Renal cortical epithelial cell (primary cell): ENCODE data around the gene PSMA7.

GRCh38 chr20:59826502-59827478 is 106.6 kb downstream of the SYCP2 start:
- RRBS: 91% methylated on average over 2 of the region's 13 CpGs

DNA sequence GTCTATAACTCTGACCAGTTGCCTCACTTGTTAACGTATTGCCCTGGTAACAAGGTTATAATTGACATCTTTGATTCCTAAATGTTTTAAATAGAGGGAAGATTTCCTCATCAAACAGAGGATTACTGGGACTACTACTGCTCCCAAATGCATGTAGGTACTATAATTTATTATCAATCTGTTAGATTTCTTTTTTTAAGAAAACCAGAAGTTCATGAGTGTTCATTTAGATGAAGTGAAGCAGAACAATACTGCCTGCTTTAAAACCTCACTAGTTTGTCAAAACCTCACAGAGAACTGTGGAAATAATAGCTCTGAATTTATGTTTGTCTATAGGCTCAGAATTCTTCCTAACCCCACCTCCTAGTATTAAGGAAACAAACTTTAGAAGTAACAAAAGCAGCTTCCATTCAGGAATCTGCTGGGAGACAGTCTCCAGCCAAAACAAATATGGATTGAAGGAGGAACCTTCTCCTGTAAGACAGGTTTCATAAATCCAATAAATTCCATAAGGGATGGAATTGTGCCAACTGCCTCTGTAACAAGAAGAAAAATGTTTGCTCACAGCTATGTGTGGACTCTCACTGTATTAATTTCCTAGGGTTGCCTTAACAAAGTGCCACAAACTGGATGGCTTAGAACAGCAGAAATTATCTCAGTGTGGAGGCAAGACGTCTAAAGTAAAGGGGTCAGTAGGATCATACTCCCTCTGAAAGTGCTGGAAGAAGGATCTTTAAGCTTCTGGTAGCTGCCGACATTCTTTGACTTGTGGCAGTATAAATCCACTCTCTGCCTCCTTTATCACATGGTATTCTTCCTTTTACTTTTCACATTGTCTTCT is 7.6 kb downstream of the SYCP2 start:
- RRBS: no CpG with 5 or more reads among the region's 3 CpGs

DNA sequence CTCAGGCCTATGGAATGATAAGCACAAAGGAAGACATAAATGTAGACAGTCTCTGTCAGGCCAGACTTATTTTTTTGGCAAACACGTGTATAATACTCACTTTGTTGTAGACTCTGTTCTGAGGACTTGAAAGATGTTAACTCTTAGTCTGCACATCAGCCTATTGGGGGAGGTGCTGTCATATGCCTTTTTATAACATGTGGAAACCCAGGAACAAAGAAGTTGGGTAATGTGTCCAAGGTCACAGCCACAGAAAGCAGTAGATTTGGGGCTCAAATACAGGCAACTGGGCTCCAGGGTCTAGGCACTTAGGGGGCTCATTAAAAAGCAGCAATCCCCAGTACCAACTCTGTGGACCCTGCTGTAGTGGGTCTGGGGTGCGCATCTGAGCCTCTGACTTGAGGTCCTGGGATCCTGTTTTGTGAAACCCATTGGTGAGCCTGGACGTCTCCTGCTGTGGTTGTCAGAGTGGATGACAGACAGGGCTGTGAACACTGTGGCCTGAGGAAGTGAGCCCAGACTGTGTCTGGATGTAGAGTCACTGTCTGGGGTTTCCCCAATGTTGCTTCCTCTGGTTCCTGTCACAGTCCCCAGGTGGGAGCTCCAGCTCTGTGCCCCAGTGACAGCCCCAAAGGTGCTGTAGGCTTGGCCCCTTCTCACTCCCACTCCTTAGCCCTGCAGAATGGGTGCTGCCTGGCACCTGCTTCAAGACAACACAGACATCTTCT is 50.1 kb downstream of the CDH26 start:
- RRBS: no CpG with 5 or more reads among the region's 3 CpGs

DNA sequence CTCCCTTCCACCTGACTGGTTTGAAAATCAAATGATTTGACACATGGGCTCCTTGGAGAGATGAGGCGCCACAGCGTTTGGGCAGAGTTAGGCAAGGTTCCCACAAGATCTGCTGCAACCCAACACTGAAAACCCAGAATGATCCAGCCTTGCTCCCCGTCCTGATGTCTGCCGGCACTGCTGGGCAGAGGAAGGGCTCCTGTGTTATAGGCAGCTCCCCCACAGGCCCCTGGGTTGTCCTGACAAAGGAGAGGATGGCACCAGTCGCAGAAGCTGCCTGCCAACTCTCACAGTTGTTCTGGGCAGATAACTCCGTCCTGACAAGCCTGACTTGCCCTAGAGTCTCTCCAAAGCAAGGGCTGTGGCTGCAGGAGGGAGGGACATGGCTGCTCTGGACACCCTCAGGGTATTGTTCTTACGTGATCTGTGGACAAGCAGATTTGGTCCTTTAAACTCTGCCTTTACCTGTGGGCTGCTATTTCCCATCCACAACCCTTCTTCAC is 243.8 kb downstream of the CDH26 start:
- RRBS: no CpG with 5 or more reads among the region's 7 CpGs

GRCh38 chr20:61252624-61253612 is 857 bp downstream of the CDH4 start:
- RRBS: 1% methylated on average over 67 of the region's 133 CpGs

- RRBS: no CpG with 5 or more reads among the region's 4 CpGs
Observed at GRCh38 chr20:61492644-61493181, 240.7 kb downstream of the CDH4 start.

GRCh38 chr20:61959373-61959572 is 106.4 kb downstream of the TAF4 start:
- RRBS: no CpG with 5 or more reads among the region's 5 CpGs

DNA sequence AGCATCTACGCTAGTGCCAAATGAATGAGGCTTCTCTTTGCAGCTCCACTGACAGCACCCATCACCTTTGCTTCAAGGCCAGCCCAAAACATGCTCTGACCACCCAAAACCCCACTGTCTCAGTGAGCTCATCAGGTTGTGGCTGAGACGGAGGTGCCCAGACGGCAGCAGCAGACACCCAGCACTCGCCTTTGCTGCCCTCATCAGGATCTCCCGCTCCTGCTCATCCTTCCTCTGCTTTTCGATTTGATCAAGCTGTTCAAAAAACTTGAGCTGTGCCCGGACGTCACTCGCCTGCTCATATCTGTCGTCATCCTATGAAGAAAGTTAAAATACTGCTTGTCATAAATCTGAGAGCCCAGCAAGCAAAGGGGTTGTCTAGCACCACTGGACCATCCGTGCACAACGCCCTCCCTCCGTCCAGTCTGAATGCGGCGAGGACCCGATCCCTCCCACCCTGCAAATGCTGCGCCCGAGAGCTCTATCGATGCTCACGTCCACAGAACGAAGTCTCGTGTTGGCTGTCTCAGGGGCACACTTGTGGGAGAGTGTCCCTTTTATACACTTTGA is 66.8 kb downstream of the TAF4 start:
- RRBS: no CpG with 5 or more reads among the region's 22 CpGs

GRCh38 chr20:62119535-62120275 is 2.6 kb upstream of the LSM14B start:
- RRBS: no CpG with 5 or more reads among the region's 11 CpGs

GRCh38 chr20:62129675-62130063 is 7.4 kb downstream of the LSM14B start:
- RRBS: no CpG with 5 or more reads among the region's 7 CpGs

DNA sequence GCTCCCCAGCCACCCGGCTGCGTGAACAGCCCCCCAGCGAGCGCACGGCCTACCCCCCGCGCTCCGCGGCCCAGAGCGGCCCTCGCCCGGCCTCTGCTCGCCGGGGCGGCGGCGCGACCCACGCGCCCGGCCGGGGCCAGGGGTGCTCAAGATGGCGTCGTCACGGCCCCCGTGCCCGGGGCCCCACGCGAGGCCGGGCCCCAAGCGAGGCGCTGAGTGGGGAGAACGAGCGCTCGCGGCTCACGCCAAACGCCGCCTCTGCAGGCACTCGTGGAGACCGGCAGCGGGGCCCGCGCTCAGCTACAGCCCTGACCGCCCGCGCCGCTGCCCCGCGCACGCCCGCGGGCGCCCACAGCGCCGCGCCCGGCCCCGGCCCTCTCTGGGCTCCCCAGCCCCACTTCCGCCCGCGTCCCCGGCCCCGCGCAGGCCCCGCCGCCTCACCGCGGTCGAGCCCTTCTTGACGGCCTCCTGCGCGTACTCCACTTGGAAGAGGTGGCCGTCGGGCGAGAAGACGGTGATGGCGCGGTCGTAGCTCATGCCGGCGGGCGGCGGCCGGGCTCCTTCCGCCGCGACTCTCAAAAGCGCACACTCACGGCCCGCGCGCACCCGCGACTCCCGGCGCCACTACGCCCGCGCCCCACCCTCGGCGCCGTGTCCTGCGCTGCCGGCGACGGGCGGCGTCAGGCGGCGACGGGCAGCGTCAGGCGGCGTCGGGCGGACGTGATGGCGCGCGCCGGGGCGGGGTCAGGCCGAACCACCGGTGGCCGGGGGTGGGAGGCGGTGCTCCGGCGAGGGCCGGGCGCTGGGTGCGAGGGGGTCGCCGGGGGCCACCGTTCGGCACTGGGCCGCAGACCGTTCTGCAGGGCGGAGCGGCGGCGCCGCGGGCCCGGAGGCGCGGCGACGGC is at the start of gene PSMA7:
Gene PSMA7 (minus strand): TSS at position 628 of the 905 bp plus-strand sequence.
- RRBS: 1% methylated on average over 94 of the region's 149 CpGs

DNA sequence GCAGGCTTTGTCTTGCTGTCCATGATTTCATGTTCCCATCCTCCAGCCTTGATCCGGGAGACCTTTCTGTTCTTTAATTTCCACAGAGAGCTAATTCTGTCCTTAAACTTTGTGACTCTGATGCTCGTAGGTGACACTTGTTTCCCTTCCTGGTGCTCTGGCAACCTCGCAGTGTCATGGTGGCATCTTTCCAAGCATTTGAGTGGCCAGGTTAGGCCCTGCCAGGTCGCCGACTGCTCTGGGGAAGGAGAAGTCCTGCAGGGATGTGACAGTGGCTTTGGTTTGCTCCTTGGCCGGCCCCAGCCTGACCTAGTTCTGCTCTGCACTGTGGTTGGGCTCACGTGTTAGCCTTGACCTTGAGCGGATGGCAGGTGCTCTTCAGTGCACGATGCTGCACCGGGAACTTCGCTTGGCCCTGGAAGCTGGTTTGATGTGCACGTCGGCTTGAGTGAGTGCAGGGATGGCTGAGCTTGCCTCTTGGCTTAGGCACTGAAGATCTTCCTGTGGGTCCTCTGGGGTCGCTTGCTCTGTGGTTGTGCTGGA is 8.5 kb downstream of the OSBPL2 start:
- RRBS: 0% methylated on average over 3 of the region's 14 CpGs

GRCh38 chr20:62307502-62308244 is 4.9 kb downstream of the ADRM1 start:
- RRBS: 50% methylated on average over 5 of the region's 41 CpGs

GRCh38 chr20:62355150-62356214 is 11.6 kb downstream of the LAMA5 start:
- RRBS: no CpG with 5 or more reads among the region's 26 CpGs

DNA sequence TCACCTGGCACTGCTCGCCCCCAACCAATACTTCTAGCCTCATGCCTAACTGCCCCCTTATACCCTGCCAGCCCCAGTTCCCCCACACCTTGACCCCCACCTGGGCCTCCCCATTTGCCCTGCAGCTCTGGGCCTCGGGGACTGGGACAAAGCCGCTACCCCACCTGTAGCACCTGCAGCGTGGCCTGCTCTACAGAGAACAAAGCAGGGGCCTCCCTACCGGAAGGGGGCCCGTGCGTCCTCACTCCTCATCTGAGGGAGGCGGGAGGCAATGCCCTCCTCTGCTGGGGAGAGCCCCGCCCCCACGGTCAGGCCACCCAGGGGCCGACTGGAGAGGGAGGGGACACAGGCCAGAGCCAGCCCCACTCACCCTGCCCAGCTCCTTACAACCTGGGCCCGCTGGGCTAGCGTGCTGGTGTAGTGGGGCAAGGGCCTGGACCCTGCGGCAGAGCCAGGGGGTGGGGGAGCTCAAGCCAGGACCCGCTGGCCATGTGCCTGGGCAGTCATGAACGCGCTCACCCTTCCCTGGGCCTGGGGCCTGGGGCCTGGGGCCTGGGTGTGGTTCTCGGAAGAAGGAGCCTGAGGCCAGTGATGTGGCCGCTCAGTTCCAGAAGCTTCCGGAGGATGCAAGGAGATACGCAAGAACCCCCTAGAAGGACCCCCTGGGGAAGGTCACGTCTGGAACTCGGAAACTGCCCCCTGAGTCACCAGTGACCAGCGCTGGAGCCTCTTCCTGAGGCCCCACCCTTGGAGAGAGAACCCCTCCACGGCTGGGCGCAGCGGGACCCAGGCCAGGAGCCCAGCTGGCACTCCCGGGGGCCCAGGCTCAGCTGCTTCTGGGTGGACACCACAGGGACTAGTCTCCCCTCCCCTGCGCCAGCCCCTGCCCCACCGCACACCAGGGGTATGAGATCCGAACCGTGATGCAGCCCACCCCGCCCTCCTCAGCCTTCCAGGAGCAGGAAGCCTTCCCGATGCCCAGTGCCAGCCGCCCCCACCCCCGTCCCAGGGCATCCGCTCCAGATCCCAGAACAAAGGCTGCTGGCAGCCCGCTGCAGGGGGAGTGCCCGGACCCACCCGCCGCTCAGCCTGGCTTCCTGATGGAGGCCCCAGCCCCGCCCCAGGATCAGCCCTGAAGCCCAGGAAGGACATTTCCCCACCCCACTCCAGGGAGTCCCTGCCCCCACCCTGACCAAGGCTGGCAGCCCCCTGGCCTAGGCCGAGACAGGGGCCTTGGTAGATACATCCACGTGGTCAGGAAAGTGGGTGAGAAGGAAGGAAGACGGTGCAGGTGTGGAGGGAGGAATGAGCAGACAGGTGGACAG is 7.7 kb downstream of the LAMA5 start:
- RRBS: no CpG with 5 or more reads among the region's 45 CpGs

DNA sequence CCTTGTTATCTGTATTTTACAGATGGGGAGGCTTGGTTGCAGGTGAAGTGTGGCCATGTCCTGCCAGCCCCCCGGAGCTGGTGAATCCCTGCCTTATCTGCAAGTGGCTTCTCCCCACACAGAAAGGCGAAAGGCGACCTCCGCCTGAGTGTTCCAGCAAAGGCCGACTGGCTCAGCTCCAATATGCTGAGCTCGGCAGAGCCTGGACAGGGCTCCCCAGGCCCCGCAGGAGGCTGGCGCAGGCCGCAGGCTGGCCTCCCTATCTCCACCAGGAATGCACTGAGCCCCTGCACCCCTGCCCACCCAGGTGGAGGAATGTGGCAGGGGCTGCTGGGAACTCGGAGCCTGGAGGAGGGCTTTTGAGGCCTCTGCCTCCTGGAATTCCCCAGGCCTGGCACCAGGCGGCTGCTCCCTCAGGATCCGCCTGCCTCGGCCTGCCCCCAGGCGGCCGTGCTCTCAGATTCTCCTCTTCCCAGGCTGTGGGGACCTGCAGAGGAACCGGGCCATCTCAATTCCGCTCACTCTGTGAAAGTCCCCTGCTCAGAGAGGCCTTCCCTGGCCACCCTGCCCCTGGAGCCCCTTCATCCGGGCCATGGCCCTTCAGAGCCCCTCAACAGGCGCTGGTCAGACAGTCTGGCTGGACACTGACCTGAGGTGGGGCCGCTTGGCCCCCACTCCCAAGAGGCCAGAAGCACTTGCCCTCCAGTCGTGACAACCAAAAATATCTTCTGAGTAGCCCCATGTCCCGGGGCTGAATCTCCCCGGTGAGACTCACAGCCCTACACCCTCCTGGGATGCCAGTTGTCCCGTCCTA is 9.3 kb upstream of the LAMA5 start:
- RRBS: 54% methylated on average over 3 of the region's 24 CpGs

DNA sequence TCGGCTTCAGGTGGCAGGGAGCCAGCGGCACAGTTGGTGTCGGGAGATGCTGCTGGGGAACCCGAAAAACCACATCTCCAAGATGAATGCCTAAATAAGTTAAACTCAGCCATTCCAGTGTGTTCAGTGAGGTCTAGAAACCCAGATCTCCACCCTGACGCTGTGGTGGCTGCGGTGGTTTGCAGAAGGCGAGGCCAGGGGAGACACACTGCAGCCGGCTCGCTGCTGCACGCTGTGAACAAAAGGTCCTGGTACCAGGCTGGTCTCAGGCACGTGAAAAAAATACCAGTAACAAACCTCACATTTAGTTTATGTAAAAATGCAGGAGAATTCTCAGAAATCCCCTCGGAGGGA is 3.5 kb downstream of the RPS21 start:
- RRBS: no CpG with 5 or more reads among the region's 12 CpGs

- RRBS: no CpG with 5 or more reads among the region's 12 CpGs
Observed at GRCh38 chr20:62535945-62536377, 60.2 kb upstream of the GATA5 start.

DNA sequence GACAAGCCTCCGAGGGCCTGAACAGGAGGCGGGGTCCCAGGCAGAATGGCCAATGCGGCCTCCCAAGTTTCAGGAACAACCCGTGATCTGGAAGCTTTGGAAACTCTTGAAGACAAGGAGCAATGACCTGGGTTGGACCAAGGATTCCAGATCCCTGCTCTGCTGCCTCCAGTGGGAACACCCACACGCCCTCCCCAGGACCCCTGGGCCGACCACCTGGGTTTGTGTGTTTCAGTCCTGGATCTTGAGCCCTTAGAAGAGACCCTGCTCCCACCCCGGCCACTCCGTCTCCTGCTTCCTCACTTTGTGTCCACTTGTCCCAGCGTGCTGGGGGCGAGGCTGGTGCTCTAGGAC is 72.3 kb upstream of the SLCO4A1 start:
- RRBS: no CpG with 5 or more reads among the region's 10 CpGs

DNA sequence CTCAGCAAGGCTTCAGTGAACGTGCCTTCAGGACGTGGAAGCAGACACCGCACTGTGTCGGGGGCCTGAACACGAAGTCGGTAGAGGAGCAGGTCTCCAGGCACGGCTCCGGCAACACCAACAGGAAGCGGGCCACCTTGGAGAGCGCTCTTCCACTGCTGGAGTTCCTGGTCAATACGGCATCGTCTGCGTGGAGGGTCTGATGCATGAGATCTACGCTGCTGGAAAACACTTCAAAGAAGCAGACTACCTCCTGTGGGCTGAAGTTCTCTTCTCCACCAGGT is 69.3 kb upstream of the SLCO4A1 start:
- RRBS: no CpG with 5 or more reads among the region's 14 CpGs